Breast (tissue), 4 donors: ENCODE measurements around a stretch of chr3.

DNA sequence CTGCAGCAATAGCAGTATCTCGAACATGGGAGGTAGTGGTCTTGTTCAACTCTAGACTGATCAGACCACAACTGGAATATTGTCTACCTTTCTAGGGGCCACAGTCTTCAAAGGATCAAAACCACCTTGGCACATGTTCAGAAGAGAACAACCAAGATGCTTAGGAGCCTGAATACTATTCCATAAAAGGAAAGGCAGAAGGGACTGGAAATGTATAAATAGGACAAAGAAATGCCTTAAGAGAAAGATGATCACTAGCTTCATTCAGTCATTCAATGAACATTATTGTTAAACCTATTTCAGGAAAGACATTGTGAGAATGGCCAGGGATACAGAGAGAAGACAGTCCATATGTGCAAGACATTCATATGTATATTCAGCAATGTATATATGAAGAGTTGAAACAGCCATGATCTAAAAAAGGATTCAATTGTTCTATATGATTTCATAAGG lies 2.2 kb downstream of the C3orf70 start:
- PRO-cap, 3 experiments: no peak in any of the 3 experiments
- RRBS: no CpG with 5 or more reads among the region's 1 CpG

GRCh38 chr3:185154132-185154496 lies 1.3 kb upstream of the C3orf70 start:
- PRO-cap, 3 experiments: no peak in any of the 3 experiments
- RRBS: no CpG with 5 or more reads among the region's 9 CpGs

- PRO-cap, 3 experiments: no peak in any of the 3 experiments
- RRBS: no CpG with 5 or more reads among the region's 7 CpGs
Observed at GRCh38 chr3:185437142-185437629, 61.6 kb downstream of the TMEM41A start.

DNA sequence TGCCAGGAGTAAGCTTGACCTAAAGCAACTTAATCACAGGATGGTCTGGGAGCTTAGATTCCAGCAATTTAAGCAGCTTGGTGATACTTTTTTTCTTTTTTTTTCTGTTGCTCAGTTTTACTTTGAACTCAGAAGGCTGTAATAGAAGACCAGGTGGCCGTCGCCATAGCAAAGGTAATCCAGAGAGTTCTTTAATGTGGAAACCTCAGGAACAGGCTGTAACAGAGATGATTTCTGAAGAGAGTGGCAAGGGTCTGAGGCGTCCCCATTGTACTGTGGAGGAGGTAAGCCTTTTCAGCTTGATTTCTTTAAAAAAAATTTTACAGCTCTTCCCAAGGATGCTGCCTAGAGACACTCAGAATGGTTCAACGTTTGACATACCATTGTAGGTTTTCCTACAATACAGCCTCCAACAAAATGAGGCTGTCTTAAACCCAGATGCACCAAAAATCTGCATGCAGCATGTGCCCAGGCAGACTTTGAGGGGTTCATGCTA lies 20.2 kb downstream of the SENP2 start:
- PRO-cap, 3 experiments: no peak in any of the 3 experiments
- RRBS: no CpG with 5 or more reads among the region's 4 CpGs

DNA sequence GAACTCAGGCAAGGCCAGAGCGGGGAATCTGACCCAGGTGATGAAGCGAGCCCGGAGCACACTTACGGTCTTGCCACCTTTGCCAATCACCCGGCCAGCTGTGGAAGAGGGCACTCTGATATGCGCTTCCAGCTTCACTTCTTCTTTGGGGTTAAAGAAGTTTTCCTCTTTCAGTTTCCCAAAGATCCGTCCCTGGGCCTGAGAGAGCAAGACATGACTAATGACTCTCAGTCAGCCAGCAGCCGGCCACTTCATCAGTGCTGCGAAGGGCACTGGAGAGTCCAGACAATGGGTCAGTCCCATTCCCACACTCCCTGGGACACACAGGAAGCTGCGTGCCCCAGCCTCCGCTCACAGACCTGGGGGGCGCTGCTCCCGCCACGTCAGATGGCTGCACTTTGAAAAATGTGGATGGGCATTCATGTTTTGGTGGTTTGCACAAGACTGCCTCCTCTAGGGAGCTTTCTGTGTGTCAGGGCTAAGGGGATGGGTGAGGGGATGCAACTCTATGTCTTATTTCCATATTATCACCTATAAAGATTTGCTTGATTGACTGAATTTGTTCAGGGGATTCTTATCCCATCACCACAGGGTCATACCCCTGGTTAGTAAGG lies 63.3 kb downstream of the SENP2 start:
- PRO-cap, 3 experiments: no peak in any of the 3 experiments
- RRBS: 70% methylated on average over 2 of the region's 14 CpGs

DNA sequence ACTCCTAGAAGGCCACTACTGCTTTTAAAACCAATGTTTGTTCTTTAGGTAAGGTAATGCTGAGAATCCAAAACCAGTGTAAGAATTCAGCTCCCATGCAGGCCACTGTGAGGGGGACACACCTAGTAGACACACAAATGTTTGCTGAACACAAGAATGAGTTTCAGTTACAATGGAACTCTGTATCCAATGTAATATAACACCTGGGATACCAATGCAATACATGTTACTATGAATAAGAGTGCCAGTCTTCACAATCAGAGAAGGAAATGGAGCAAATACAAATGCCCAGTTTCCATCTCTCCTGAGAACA lies 65.9 kb downstream of the IGF2BP2 start:
- PRO-cap, 3 experiments: no peak in any of the 3 experiments

DNA sequence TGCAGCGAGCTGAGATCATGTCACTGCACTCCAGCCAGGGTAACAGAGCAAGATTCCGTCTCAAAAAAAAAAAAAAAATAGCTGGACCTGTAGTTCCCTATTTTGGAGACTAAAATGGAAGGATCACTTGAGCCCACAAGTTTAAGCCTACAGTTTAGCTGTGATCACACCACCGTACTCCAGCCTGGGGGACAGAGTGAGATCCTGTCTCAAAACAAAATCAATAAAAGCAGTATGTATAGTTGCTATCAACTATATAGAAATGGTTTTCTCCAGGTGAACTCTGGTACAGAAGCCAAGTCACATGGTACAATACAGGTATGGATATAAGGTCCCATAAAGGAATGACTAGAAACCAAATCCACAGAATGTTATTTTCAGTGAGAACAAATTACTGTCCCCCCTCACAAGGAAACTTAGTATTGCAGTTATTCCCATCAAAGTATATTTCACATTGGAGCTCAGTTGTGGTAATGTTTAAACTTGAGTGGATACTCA lies 24.9 kb downstream of the TRA2B start:
- PRO-cap, 3 experiments: no peak in any of the 3 experiments
- RRBS: no CpG with 5 or more reads among the region's 3 CpGs

DNA sequence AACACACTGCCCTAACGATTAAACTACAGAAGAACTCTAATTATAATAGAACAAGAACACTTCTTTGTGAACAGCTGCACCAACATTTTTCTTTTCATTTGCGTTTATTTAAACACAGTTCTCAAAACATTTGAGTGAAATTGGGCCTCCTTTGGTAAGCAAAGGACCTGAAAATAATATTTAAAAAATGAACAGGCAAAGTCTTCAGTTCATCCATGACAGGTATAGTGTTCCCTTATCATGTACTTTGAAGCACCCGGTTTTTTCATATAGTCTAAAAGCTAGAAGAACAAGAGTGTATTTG lies 21.2 kb downstream of the TRA2B start:
- PRO-cap, 3 experiments: no peak in any of the 3 experiments
- RRBS: no CpG with 5 or more reads among the region's 3 CpGs

DNA sequence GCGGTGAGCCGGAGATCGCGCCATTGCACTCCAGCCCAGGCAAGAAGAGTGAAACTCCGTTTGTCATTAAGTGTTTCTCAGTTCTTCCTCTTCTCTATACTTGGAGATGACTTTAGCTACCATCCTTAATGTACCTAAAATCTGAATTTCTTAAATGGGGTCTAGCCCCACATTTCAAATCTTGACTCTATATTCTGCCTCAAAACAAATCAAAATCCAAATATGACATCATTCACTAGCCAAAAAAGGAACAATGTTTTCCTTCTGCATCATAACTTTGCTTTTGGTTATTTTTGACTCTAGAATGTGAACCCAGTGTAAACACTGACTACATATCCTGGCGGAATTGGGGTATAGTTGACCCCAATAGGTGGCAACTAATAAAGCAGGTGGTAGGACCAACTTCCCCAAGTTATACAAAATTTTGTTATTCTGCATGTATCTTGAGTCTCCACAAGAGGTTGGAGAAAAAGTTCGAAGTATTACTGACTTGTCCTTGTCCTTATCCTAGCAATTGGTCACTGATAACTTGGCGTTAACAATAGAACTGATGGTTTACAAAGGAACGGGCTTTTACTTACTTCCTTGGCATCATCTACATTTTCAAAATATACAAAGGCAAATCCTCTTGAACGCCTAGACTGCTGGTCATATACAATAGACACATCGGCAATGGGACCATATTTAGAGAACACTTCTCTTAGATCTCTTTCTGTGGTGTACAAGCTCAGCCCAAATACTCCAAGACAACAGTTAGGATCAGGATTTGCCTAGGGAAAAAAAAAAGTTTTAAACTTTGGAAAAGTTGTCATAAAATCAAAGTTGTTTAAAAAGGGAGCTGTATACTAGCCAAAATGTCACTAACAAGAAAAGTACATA lies 14.4 kb downstream of the TRA2B start:
- PRO-cap, 3 experiments: no peak in any of the 3 experiments
- RRBS: no CpG with 5 or more reads among the region's 11 CpGs

DNA sequence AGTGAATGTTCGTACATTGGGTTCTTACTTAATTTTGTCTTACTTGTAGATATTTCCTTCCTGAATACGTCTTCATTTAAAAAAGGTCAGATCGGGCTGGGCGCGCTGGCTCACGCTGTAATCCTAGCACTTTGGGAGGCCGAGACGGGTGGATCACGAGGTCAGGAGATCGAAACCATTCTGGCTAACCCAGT lies 483 bp upstream of the TRA2B start:
- PRO-cap, 3 experiments: no peak in any of the 3 experiments
- RRBS: no CpG with 5 or more reads among the region's 10 CpGs

DNA sequence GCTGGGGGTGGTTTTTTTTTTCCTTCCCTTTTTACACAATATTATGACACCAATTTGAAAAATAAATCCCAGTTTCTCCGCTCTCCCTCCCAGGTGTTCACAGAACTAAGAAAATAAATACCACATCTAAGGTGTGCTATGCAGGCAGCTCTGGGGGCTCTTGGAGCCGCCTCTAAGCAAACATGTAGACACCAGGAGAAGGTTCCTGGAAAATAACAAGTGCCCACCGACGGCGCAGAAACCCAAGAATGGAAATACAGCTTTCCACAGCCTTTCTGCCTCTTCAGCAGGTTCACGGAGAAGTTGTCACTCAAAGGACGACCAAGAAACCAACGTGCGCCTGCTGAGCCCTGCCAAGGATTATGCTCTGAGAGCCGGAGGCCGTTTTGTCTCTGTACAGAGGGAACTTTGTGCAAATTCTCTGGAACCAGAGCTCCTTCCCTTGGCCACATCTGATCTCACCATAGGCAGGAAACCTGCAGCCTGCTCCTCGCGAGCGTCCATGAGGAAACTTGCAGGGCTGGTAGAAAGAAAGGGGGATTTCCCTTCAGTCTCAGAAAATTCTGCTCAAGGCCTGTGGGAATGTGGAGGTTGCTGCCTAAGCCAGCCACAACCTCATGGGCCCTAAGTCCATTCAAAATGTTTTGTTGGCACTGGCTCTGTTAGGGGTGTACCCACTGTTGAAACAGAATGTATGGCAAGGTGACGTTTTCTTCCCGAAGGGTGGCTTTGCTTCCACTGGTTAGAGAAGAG lies 40.5 kb upstream of the ETV5 start:
- PRO-cap, 3 experiments: no peak in any of the 3 experiments
- RRBS: no CpG with 5 or more reads among the region's 16 CpGs

- PRO-cap, 3 experiments: no peak in any of the 3 experiments
- RRBS: 2% methylated on average over 2 of the region's 13 CpGs
Observed at GRCh38 chr3:186259548-186259995, 102.5 kb downstream of the DGKG start.

GRCh38 chr3:186281067-186281542 lies 80.9 kb downstream of the DGKG start:
- PRO-cap, 3 experiments: no peak in any of the 3 experiments
- RRBS: no CpG with 5 or more reads among the region's 3 CpGs

DNA sequence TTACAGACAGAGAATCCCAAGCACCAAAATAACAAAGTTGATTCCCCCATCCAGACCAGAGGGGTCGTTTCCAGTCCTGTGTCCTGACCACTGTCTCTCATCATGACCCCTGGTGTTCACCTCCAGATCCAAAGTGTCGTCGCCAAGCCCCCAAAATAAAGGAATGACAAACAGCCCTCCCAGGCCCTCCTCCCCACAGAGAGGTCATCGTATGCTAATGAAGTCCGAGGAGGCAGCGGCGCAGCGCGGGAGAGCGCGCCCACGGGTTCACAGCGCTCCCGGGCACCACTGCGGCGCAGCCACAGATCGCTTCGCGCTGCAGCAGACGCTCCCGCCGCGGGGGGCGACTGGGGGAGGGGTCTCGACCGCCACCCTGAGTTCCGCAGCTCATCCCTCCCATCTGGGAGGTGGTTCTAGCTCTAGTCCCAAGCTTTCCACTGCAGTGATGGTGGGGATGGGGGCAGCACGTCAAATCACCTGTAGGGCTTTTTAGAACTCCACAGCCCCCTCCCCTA lies 1.3 kb downstream of the DGKG start:
- PRO-cap, 3 experiments: no peak in any of the 3 experiments
- RRBS: no CpG with 5 or more reads among the region's 28 CpGs

- PRO-cap, 3 experiments: no peak in any of the 3 experiments
- RRBS: no CpG with 5 or more reads among the region's 13 CpGs
Observed at GRCh38 chr3:186383023-186383571, 21.1 kb upstream of the DGKG start.

DNA sequence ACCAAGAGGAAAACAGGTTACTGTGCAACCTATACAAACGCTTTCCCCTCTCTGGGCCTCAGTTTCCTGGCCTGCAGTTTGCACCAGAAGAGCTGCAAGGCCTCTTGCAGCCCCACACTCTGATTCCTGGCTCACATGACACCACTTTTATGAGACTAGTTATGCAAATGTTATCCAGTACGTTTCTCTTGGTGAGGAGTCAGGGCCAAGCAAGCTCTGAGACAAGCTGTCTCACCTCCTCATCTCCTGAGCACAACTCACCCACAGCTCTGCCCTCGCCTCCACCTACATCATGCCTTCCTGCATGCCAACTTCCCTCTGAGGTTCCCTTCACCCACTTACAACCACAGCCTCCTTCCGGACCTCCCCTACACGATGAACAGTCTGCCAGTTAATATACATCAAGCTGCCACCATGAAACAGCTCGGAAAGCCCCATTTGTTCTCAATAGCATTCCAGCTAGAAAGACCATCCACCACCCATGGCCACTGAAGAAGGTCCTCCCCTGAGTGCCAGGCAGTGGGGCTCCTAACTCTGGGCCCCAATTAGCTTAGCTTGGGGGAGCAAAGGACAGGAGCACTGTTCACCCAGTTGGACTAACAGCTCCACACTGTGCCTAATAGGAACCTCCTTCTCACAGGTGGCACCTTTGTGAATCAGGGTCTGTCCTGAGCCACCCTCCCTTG lies 25.0 kb downstream of the CRYGS start:
- PRO-cap, 3 experiments: no peak in any of the 3 experiments
- RRBS: no CpG with 5 or more reads among the region's 6 CpGs

- PRO-cap, 3 experiments: no peak in any of the 3 experiments
- RRBS: no CpG with 5 or more reads among the region's 6 CpGs
Observed at GRCh38 chr3:186599538-186599891, 13.3 kb upstream of the AHSG start.

GRCh38 chr3:186617076-186617713 lies 4.3 kb downstream of the AHSG start:
- PRO-cap, 3 experiments: no peak in any of the 3 experiments
- RRBS: no CpG with 5 or more reads among the region's 26 CpGs

- PRO-cap, 3 experiments: no peak in any of the 3 experiments
- RRBS: no CpG with 5 or more reads among the region's 5 CpGs
Observed at GRCh38 chr3:186619870-186620490, 7.1 kb downstream of the AHSG start.

DNA sequence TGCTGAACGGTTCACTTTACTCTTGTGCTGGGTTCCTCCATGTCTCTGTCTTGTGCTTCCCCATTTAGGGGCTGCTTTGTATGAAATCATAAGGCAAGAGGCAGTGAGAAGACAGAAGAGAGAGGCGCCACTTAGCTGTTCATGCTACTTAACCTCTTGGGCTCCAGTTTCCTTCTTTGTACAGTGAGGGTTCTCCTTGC lies 3.5 kb downstream of the ST6GAL1 start:
- PRO-cap, 3 experiments: no peak in any of the 3 experiments
- RRBS: no CpG with 5 or more reads among the region's 2 CpGs